Kidney epithelial cell (primary cell): ENCODE data around the genes EEIG2, CFAP276, ELAPOR1 and PSRC1.

GRCh38 chr1:108107606-108107985 lies 92.5 kb downstream of the SLC25A24 start:
- RAMPAGE, long total RNA, result no peak
- RRBS, result no CpG with 5 or more reads among the region's 3 CpGs

GRCh38 chr1:108559579-108560698 lies at the start of gene EEIG2:
EEIG2 (plus strand) TSS chr1:108560100.
- RAMPAGE, long total RNA, result no peak
- RRBS, result 1% methylated on average over 21 of the region's 110 CpGs

DNA sequence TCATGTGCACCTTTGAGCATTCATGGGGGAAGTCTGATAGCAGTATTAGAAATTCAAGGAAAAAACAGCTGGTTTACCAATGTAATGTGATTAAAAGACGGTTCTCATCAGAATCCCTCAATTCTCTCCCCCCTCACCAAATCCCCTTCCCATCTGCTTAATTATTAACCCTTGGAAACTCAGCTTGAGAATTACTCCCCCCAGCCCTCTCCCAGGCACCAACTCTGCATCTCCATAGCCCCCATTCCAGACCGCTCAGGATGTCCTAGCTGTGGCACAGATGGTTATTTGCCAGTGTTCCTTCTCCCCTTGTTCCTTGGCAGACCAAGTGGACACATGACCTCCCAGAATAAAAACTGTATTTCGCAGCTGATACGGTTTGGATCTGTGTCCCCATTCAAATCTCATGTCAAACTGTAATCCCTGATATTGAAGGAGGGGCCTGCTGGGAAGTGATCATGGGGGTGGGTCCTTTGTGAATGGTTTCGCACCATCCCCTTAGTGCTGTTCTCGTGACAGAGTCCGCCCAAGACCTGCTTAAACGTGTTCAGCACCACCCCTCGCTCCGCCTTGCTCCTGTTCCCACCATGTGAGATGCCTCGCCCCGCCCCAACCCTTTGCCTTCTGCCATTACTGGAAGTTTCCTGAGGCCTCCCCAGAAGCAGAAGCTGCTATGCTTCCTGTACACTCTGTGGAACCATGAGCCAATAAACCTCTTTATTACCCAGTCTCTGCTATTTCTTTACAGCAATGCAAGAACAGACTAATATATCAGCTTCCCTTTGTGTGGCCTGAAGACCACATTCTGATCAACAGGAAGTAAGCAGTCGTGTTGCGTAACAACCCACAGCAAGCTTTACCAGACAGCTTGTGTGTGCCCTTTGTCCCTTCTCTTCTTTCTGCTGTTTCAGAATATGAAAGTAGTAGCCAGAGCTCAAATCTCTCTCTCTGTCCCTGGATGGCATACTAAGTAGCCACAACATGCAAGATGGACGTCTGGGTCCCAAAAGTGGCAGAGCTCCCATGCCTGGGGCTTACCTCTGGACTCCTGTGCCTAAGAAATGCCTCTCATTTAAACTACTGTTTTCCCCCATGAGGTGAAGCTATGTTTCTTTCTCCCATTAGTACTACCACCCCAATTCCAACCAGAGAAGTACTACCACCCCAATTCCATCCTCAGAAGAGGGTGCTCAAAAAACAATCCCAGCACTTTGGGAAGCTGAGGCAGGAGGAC lies 14.3 kb downstream of the HENMT1 start:
- RAMPAGE, long total RNA, result no peak
- RRBS, result no CpG with 5 or more reads among the region's 15 CpGs

GRCh38 chr1:108700559-108701652 lies 8.8 kb downstream of the PRPF38B start:
- RAMPAGE, long total RNA, result no peak
- RRBS, result no CpG with 5 or more reads among the region's 3 CpGs

DNA sequence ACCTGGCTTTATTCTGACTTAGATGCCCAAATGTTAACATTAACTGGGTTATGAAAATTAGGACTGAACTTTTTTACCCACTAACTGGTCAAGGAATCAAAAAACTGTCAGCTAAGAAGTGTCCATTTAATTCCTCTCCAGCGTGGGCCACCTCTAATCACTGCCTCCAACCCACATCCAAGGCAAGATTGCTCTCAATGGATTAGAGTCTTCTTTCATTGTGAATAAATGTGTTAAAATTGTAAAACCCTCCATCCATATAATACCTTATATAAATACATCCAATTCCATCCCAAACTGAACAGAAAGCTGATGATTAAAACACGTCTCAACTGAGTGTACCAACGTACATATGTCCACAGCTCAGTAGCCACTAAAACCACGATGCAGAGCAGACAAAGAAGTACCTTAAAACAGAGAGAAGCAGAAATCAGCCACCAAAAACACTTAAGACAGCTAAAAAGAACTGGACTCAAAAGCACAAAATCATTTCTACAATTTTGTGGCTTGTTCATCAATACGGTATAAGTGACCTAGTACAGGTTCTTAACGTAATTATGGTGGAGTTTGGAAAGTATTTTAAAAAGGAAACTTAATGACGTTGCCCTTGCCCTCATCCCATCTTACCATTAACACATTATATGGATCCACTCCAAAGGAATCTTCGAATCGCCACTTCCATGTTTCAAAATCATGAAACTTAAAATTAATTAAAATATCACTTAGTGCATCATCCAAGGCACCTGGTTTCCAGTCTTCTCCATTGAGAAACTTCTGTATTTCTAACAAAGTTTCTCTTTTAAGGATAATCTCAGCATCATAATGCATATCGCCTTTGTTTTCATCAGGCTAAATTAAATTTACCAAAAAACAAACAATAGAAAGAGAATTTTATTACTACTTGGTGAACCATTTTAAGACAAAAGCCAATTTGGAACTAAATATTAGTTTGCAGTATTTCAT lies 19.8 kb downstream of the CLCC1 start:
- RAMPAGE, long total RNA, result no peak
- RRBS, result no CpG with 5 or more reads among the region's 10 CpGs

DNA sequence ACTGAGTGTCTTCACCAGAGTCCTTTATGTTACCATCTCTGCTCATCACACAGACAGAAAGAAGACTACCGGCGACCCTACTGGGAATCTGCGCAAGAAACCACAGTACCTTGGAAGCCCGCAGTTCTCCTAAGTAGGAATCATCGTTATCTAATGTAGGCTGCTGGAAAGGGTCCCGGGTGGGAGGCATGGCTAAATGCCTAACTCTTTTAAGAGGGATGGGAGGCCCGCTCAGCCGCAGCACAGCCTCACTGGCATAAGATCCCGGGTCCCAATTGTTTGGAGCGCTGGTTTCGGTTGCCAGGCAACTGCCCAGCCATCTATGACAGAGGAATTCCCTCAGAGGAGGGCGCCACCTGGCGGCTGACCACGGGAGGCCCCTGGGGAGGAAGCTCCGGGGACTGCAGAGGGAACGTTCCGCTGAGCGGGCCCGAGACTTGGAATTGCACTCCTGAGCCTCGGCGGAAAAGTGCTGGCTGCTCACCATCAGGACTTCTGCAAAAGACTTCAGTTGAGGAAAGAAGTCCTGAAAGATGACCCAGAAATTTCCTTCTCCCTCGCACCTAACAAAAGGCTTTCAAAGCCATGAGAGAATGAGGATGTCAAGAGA lies at the start of gene CFAP276:
Gene CFAP276, minus strand, starts transcription at position 258 of the 610 bp plus-strand sequence.
- RAMPAGE, long total RNA, result no peak
- RRBS, result 2% methylated on average over 3 of the region's 22 CpGs

DNA sequence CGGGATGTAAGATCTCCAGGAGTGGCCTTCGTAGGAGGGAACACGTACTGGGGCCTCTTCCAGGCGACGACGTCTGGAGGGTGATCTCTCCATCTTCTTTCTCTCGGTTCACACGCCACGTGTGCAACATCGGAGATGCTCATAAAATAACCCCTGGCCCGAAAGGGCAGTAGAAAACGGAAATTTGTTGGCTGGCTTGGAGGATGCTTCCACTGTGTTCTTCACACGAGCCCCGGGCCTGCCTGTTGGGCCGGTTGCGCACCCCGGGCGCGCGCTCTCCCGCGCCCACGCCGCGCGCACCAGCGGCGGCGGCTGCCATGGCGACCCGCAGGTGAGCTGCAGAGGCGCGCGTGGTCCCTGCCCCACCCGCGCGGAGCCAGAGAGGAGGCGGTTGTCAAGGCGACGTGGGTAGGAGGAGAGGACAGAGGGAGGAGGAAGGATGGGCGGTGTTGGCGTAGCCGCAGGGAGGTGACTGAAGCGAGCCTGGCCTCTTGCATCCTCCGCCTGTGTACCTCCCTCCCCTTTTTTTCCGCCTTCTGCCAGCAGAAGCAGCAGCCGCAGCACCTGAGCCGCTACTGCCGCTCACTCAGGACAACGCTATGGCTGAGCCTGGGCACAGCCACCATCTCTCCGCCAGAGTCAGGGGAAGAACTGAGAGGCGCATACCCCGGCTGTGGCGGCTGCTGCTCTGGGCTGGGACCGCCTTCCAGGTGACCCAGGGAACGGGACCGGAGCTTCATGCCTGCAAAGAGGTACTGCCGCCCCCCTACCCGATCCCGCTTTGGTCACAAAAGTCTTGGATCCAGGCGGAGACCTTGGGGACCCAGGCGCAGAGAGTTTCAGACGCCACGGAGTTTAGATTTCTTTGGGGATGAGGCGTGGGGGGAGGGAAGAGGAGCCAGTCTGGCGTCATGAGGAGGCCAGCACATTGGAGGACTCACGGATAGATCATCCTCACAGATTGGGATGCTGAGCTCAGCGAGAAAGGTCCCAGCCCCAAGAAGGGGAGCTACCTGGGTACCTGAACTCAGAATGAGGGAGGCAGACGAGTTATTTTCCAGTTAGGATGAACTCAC lies at the start of gene ELAPOR1:
Gene ELAPOR1, plus strand, starts transcription at position 531 of the 1,076 bp plus-strand sequence.
- RAMPAGE, long total RNA, result no peak
- RRBS, result 2% methylated on average over 5 of the region's 69 CpGs

DNA sequence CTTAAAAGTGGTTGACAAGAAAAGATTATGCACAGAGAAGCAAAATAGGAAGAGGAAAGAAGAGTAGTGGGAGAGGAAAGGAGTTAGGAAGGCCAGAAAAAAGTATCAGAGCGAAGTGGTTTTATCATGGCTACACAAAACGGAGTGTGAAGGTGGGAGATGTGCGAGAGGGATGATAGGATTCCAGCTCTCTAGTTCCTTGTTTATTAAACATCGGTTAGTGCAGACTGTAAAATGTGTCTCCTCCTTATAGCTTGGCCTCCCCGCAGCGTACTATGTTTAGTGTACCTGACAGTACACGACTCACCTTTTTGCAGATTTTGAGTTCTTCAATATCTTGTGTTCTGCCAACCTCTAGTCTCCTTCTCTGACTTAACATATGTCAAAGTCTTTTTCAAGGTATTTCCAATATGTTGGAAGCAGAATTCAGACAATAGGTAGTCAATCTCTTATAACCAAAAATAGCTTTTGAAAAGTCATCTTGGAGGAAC lies 791 bp downstream of the ELAPOR1 start:
- RAMPAGE, long total RNA, result no peak
- RRBS, result no CpG with 5 or more reads among the region's 7 CpGs

GRCh38 chr1:109162207-109162752 lies 48.4 kb downstream of the ELAPOR1 start:
- RAMPAGE, long total RNA, result no peak
- RRBS, result no CpG with 5 or more reads among the region's 3 CpGs

GRCh38 chr1:109229154-109230479 lies 15.9 kb downstream of the SARS1 start:
- RAMPAGE, long total RNA, result no peak
- RRBS, result no CpG with 5 or more reads among the region's 27 CpGs

- RAMPAGE, long total RNA, result no peak
- RRBS, result no CpG with 5 or more reads among the region's 50 CpGs
Measured at GRCh38 chr1:109251624-109252752, 2.6 kb downstream of the CELSR2 start.

- RAMPAGE, long total RNA, result no peak
- RRBS, result no CpG with 5 or more reads among the region's 7 CpGs
Measured at GRCh38 chr1:109277394-109278159, 5.4 kb downstream of the PSRC1 start.

- RAMPAGE, long total RNA, result no peak
- RRBS, result no CpG with 5 or more reads among the region's 62 CpGs
Measured at GRCh38 chr1:109282690-109283619, at the start of gene PSRC1. PSRC1 (minus strand) TSS chr1:109283145.

DNA sequence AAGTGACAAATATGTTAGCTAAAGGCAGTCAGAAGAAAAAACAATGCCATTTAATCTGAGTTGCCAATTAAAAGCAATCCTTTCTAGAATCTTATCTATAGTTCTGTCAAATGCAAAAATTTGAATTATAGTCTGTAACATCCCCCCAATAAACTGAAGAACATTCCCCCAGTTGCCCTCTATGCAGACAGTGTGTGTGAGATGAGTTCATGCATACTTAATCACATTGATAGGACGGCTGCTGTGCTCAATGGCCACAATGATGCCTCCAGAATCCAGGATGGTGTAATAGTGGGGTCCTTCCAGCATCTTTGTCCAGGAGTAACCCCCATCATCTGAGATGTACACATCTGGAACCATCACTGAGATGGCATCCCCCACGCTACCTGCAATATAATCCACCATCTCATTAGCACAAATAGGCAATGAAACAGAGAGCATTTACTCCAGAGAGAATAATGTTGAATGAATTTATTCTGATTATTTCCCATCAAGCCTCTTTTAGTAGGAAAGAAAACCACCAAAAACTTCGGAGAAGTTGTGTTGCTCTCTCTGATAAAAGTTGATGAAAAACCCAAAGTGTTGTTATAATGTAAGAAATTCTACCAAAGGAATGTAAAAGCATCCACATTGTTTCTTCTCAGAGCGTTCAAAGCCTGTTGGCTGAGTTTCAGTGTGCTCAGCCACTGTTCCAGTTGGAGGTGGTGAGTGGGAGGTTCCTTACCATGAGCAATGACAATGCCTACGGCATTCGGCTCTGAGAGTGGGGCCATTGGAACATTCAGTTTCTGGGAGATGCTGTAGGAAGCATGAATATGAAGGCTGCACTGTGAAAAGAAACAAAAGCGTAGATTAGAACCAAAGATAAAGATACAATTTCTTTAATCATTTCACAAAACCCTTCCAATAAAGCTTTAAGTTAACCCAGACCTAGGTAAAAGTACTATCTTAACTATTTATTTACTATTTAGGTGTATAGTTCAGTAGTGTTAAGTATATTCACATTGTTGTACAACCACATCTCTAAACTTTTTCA lies 20.3 kb upstream of the MYBPHL start:
- RAMPAGE, long total RNA, result no peak
- RRBS, result no CpG with 5 or more reads among the region's 7 CpGs

GRCh38 chr1:109350416-109351171 lies 43.8 kb upstream of the MYBPHL start:
- RAMPAGE, long total RNA, result no peak
- RRBS, result no CpG with 5 or more reads among the region's 6 CpGs

DNA sequence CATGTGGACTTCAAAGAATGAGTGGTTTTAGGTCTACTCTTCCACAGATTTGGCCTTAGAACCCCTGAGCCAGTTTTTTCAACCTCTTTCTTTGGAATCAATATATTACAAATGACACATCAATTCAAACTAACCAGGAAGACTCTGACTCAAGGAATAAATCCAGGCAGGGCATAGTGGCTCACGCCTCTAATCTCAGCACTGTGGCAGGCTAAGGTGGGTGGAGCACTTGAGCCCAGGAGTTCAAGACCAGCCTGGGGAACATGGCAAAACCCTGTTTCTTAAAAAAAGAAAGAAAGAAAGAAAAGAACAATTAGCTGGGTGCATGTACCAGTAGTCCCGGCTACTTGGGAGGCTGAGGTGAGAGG lies 2.1 kb downstream of the SORT1 start:
- RAMPAGE, long total RNA, result no peak
- RRBS, result no CpG with 5 or more reads among the region's 2 CpGs

GRCh38 chr1:109396005-109396658 lies 1.6 kb downstream of the SORT1 start:
- RAMPAGE, long total RNA, result no peak
- RRBS, result no CpG with 5 or more reads among the region's 5 CpGs

DNA sequence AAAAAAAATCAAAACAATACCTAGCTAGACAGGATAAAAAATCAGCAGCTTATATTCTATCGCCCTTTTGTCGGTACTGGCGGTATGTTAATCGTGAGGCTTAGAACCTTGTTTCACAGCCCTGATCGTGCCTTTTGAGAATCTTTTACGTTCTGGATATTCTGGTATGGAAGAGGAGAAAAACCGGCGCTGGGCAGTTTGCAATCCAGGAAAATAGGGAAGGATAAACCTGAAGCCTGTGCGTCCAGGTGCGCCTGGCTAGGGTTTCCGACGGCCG lies 308 bp upstream of the SYPL2 start:
- RAMPAGE, long total RNA, result no peak
- RRBS, result no CpG with 5 or more reads among the region's 13 CpGs

- RAMPAGE, long total RNA, result no peak
- RRBS, result 89% methylated on average over 5 of the region's 13 CpGs
Measured at GRCh38 chr1:109489538-109490257, 4.2 kb upstream of the CYB561D1 start.

- RAMPAGE, long total RNA, result no peak
- RRBS, result no CpG with 5 or more reads among the region's 4 CpGs
Measured at GRCh38 chr1:109502482-109502983, 7.0 kb downstream of the AMIGO1 start.